Duodenum (tissue), 1 donor: ENCODE data around the gene EMC8.

- PRO-cap = no peak
Measured at GRCh38 chr16:85355248-85355752, 243.0 kb upstream of the CIBAR2 start.

DNA sequence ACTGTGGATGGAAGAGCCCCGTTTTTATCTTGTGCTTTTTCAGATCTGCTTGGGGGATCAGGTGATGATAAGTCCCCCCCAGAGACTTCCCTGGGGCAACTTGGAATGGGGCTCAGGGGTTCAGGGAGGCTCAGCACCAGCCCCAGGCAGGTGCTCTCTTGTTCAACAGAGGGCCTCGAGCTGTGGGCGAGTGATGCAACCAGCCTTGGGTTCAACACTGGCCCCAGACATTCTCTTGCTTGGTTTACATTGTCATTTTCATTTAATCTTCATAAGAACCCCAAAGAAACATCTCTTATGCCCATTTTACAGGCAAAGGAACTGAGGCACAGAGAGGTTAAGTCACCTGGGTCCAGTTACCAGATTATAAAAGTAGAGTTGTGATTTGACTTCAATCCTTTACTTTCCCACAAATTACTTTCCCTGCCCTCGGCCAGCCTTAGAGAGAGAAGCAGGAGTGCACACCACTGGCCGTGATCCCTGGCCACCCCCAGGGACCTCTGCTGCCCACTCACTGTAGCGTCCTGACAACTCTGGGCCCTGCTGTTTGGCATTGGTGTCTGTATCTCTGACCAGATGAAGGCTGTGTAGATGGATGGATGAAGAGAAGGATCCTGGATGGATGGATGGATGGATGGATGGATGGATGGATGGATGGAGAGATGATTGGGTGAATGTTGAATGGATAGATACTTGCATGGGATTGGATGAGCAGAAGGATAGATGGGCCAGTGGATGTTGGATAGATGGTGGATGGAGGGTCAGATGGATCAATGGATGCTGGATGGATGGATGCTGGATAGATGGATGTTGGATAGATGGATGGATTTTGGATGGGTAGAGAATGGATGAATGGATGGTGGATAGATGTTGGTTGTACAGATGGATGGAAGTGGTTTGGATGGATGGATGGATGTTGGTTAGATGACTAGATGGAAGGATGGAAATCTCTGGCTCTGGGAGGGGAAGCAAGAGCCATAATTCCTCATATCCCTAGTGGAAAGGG is 179.8 kb upstream of the GSE1 start:
- PRO-cap = no peak

DNA sequence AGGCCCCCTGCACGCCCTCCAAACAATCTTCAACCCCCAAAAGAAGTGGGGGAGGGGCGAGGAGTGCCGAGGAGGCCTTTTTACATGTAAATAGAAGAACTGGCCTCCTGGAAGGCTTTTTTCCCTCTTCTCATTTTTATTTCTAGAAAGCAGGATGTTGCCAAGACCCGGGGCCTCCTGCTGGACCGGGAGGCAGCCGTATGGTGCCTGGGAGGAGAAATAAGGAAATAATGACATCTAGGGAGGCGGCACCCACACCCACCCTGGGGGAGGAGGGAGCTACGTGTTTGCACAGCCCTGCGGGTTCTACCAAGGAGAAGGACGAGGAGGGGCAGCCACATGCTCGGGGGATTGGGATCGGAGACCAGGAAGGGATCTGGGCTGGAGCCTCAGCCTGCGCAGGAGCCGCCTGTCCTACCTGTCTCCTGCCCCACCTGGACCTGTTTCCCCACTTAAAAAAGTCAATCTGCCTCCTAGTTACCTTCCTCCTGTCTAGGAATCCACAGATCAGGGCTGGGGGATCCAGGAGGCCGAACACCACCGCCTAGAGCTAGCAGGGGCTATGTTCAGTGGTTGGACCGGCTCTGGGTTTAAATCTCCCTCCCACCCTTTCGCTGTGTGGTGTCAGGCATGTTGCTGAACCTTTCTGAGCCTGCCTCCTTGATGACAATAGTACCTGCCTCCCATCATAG is 175.7 kb upstream of the GSE1 start:
- PRO-cap = bidirectional peak, plus-strand start at position 312 of the sequence, minus-strand start at position 190 of the sequence

- PRO-cap = no peak
Measured at GRCh38 chr16:85480728-85481131, 132.4 kb upstream of the GSE1 start.

- PRO-cap = no peak
Measured at GRCh38 chr16:85523962-85524840, 88.9 kb upstream of the GSE1 start.

- PRO-cap = no peak
Measured at GRCh38 chr16:85539394-85540245, 73.5 kb upstream of the GSE1 start.

DNA sequence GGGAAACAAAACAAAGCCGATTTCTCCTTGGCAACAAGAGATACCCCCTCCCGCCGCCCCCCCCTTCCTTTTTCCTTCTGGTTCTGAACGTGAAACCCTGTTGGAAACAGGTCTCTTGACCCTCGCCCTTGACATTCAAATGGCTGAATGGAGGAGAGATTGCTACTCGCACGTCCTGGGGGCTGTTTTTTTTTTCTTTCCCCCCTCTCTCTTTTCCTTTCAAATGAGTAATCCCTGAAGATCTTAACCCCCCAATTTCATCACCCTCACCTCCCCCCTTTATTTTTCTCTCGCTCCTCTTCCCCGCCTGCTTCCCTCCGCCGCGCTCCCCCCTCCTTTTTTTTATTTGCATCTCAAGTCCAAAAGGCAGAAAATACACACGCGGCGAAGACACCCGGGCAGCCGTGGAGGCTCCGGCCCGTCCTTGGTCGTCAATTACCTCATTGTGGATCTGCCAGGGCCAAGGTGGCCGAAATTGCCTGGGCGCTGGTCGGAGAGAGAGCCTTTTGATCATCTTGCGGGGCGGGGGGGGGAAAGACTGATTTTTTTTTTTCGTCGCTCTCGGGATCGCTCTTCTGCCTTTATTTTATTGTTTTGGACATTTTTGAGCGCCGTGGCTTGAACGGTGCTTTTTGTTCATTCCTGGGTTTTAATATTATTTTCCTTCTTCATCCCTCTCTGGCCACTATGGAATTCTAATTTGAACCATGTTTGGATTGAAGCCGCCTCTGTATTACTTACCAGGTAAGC is 57.3 kb upstream of the GSE1 start:
- PRO-cap = bidirectional peak, plus-strand start at position 138 of the sequence, minus-strand start at position 79 of the sequence; bidirectional peak, plus-strand start at position 443 of the sequence, minus-strand start at position 437 of the sequence

GRCh38 chr16:85561177-85561625 is 51.9 kb upstream of the GSE1 start:
- PRO-cap = no peak

DNA sequence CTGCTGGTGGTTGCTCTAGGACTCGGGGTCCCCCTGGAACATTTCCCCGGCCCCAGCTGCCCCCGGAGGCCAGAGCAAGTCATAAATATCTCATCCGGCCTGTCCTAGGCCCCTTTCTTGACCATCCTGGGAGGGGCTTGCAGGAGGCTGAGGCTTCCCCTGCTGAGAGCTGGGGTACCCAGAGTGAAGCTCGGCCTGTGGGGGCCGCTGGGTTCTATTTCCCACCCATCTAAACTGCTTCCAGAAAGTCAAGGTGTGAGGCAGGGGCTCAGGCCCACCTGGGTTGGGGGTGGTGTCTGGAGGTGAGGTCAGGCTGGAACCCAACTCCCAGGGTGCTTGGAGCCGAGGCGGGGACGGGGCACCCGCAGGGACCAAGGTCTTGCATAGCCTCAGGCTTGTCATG is 51.5 kb upstream of the GSE1 start:
- PRO-cap = no peak

DNA sequence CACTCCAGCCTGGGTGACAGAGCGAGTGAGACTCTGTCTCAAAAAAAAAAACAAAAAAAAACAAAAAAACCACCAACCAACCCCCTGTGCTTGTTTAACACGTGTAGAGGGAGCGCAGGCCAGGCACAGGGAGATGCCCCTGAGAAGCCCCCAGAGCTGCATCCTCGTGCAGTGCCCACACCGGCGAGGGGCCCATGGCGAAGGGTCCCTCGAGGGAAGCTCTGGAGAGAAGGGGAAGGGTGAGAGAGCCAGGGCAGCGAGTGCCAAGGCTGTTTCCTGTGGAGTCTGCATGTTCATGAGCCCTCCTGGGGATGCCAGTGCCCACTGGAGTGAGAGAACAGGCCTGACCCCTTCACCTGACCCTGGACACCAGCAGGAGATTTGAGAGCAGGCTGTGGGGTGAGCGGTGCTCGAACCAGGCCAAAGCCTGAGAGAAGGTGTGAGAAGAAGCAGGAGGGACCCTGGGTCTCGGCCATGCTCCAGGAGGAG is 47.7 kb upstream of the GSE1 start:
- PRO-cap = no peak

- PRO-cap = no peak
Measured at GRCh38 chr16:85573878-85574769, 39.0 kb upstream of the GSE1 start.

GRCh38 chr16:85610006-85610443 is 3.1 kb upstream of the GSE1 start:
- PRO-cap = no peak

DNA sequence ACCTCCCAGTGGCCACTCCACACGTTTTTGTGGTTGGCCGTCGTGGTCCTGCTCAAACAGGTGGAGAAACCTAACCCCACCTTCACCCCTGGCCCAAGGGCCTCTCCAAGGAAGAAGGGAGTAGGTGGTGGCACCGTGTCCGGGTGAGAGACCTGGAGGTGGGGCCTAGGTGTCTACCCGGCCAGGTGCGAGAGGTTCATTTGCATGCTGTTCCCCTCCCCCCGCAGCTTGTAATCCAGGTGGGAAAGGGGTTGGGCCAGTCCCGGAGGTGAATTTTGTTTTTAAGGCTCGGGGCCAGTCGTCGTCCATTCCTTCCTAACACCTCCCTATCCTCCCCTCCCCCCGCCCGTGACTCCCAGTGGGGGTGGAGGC is 2.2 kb upstream of the GSE1 start:
- PRO-cap = unidirectional peak, plus-strand start at position 259 of the sequence

DNA sequence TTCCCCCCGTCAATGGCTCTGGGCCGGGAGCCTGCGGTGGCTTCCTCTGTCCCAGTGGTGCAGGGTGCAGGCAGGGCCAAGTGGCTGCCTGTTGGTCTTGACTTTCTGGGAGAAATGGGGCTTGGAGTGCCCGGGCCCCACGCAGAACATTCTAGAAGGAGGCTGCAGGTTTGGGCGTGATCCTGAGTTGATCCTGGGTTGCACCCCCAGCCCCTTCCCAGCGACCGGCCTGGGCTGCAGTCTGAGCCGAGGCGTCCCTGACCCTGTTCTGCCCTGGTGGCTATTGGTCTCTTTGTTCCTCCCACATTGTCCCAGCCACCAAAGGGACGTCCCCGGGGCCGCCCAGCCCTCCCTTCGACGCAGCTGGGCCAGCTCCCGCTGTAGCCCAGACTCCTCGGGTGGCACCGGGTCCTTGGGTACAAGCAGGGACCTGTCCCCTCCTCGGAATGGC is 25.8 kb downstream of the GSE1 start:
- PRO-cap = no peak

- PRO-cap = no peak
Measured at GRCh38 chr16:85659246-85659624, 29.5 kb downstream of the GINS2 start.

GRCh38 chr16:85759051-85759501 is 8.2 kb upstream of the C16orf74 start:
- PRO-cap = no peak

- PRO-cap = bidirectional peak, plus-strand start at chr16:85799702, minus-strand start at chr16:85799524
Measured at GRCh38 chr16:85798657-85799890, at the start of gene EMC8. Gene EMC8 (minus strand): TSS chr16:85799544.

DNA sequence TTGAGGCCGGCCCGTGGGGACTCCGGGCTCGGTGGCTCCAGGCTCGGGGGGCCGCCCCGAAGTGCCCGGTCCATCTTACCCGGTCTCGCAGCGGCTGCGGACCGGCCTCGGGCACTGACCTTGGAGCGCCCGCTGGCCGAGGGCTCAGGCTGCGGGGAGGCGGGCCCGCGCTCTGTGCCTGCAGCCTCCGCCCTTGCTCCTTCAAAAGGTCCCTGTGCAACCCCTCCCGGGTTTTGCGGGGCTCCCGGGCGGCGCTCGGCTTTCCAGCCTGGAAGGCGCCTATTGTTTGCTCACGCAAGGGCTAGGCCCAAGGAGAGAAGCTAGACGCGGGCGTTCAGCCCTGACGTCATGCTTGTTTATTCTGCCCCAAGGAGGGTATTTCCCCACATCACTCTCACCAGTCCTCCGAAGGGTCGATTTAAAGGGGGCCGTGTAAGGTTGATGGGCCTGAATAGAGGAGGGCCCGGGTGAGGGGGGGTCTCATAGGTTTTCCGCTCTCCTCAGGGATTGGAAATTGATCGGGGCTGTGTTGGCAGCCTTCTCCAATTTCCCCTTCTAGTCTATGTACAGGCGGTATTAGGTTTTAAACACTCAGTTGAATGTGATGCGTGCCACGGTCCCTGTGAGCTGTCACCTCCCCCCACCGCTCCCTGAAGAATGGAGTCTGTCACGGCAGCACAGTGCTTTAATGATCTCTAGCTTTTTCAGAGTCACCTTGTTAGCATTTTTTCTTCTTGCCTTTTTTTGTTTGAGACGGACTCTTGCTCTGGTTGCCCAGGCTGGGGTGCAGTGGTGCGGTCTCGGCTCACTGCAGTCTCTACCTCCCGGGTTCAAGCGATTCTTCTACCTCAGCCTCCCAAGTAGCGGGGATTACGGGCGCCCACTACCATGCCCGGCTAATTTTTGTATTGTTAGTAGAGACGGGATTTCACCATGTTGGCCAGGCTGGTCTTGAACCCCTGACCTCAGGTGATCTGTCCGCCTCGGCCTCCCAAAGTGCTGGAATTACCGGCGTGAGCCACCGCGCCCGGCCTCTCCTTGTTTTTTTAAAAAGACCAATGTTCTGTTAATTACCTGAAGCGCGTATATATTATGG is 744 bp downstream of the COX4I1 start:
- PRO-cap = no peak

GRCh38 chr16:85859249-85859644 is 39.7 kb upstream of the IRF8 start:
- PRO-cap = no peak

GRCh38 chr16:85870004-85870641 is 28.8 kb upstream of the IRF8 start:
- PRO-cap = no peak